Breast (tissue), 4 donors: ENCODE measurements around a stretch of chr6.

DNA sequence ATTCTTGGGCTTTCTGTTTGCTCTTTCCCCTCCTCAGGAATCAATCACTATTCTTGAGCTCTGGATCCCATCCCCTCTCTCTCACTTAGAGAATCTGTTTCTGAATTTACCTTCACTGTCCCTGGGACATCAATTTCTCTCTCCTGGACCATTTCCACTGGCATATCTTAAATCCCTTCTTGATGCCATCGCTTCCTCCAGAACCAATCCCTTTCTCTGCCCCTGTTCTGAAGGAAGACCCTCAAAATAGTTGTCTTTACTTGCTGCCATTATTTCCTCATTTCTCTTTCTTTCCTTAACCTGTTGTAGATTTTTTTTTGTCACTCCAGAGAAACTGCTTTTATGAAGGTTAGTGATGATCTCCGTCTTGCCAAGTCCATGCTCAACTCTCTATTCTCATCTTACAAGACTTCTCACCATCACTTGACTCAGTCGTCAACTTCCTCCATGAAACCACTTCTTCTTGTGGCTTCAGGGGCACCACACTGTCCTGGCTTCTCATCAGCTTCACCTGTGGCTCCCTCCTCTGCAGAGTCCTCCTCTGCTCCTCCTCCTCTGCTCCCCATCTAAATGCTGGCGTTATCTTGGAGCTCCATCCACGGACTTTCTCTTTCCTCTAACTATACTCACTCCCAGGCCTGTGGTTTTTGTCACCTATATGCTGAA lies 187.7 kb downstream of the BACH2 start:
- PRO-cap, 3 experiments, result no peak in any of the 3 experiments
- RRBS, result no CpG with 5 or more reads among the region's 5 CpGs

GRCh38 chr6:90215870-90216723 lies 80.5 kb downstream of the BACH2 start:
- PRO-cap, 3 experiments, result no peak in any of the 3 experiments
- RRBS, result no CpG with 5 or more reads among the region's 11 CpGs

DNA sequence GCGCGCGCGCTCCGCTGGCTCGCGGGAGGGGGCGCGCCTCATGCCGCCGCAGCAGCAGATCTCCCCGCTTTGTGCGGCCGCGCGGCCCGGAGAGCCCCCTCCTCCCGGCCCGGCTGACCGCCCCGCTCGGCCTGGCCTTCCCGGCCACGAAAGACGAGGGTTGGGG lies 310 bp upstream of the BACH2 start:
- PRO-cap, 3 experiments, result peak in 3 of 3 experiments; most common plus-strand start position 41 of the sequence (in 2)
- RRBS, result no CpG with 5 or more reads among the region's 25 CpGs

DNA sequence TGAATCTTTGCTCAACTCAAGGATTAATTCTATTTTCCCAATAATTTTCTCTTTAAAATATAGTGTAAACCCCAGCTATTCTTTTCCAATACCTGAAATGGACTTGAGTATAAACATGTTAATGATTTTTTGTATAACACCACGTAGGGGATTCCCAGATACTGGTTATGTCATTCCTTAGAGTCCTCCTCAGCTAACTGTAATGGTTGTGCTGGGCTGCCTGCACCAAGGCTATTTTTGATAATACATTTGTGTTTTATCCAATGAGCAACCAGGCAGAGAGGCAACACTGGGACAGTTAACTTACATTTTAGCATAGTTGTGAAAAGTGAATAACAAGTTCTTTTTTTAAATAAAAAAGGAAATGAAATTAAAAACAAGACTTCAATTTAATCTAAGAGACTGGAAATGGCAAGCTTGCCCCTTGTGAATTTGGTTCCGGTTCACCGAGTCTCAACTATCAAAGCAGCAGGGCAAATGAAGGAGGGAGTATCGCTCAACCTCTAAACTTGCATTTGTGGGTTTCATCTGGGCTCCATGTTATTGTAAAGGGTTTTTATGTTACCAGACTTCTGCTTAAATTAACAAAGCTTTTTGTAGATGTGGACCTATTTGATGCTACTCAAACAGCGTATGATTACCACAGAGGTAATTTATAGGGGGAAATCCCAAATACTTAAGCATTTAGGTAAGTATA lies 18.8 kb upstream of the BACH2 start:
- PRO-cap, 3 experiments, result no peak in any of the 3 experiments
- RRBS, result no CpG with 5 or more reads among the region's 5 CpGs

DNA sequence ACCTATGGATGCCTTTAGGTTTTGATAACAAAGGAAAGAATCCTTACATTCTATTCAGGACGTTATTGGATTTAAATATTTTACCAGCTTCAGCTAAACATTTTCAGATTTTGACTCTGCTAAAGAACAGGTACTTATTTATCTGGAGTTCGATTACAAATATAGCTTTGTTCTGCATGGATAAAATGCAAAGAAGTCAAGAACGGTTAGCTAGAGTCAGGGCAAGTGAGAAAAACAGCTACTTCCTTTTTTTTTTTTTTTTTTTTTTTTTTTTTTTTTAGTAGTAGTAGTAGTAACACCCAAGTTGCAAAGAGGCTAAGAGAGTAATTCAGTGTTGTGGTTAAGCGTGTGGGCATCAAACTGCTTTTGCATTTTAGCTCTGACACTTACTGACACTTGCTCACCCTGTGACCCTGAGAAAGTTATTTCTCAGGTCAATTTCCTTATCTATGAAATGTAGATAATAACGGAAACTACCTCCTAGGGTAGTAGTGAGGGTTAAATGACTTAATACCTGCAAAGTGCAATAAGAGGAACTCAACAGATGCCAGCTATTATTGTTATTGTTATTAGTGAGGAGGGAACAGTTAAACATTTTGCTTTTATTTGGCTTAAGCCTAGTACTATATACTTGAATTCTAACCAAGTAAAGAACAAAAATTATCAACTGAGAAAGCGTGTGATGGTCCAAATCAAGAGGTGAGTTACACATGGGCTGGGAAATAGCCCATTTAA lies 86.6 kb upstream of the BACH2 start:
- PRO-cap, 3 experiments, result no peak in any of the 3 experiments
- RRBS, result no CpG with 5 or more reads among the region's 6 CpGs

GRCh38 chr6:90508631-90509085 lies 78.2 kb downstream of the MAP3K7 start:
- PRO-cap, 3 experiments, result no peak in any of the 3 experiments
- RRBS, result no CpG with 5 or more reads among the region's 6 CpGs

DNA sequence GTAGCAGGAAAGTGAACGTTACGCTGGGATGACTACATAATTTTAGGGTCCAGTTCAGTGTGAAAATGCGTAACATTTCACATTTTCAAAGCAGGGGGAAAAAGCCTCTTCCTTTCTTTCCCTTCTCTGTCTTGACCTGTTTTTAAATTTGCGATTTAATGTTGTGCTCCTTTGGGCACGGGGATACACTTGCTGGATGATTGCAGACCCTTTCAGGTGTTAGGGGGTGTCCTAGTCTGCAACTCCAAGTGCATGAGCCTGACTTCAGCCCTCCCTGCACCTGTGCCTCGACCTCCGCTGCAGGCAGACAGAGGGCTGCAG lies 249.6 kb upstream of the MAP3K7 start:
- PRO-cap, 3 experiments, result no peak in any of the 3 experiments
- RRBS, result no CpG with 5 or more reads among the region's 7 CpGs

GRCh38 chr6:93416488-93417037 lies 2.8 kb downstream of the EPHA7 start:
- PRO-cap, 3 experiments, result no peak in any of the 3 experiments
- RRBS, result 3% methylated on average over 18 of the region's 49 CpGs

GRCh38 chr6:93418518-93419227 lies 686 bp downstream of the EPHA7 start:
- PRO-cap, 3 experiments, result no peak in any of the 3 experiments
- RRBS, result 2% methylated on average over 13 of the region's 81 CpGs

DNA sequence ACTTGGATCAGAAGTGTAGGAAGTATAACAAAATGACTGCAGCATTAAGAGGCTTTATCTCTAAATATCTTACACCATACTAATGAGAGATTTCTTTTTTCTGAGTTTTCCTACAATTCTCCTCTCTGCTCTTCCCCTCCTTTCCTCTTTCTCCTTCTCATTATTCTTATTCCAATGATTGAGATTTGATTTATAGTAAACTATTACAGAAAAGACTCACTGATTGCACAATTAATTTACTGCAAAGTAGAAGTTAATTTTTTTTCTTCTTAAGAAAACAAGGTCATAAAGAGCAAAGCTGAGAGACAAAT lies 15.1 kb downstream of the FHL5 start:
- PRO-cap, 3 experiments, result no peak in any of the 3 experiments

DNA sequence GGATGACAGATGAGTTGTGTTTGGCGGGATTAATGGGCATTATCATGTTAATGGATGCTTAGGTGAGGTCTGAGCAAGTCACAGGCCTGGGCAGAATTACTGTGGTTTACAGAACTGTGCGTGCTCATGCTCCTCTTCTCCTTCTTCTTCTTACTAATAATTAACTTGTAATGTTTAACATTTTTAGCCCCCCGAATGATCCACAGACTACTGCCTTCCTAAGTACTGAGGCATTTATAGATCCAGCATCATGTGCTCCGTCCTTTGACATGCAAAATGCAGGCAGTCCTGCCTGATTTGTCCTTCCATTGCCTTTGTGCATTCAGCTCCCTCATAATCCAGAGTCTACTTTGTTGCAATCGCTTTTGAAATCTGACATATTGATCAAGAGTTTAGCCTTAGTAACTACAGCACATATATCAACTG lies 753.5 kb upstream of the MMS22L start:
- PRO-cap, 3 experiments, result no peak in any of the 3 experiments
- RRBS, result no CpG with 5 or more reads among the region's 5 CpGs

DNA sequence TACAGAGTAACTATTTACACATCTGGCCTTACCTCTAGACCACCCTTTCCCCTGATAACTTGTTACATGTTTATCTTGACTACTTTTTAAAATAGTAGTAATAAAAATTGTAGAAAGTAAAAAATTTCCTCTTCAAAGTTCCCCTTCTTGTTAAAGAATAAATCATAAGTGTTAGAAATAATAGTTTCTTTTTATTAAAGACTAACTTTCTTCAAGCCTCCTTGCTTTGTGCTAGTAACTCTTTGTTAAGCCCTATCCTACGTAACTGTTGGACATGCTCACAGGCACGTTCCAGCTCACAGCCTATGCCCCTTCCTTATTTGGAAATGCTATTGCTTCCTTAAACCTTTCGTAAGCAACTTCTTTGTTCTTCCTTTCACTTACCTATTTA lies 14.3 kb downstream of the FAXC start:
- PRO-cap, 3 experiments, result no peak in any of the 3 experiments
- RRBS, result no CpG with 5 or more reads among the region's 3 CpGs

DNA sequence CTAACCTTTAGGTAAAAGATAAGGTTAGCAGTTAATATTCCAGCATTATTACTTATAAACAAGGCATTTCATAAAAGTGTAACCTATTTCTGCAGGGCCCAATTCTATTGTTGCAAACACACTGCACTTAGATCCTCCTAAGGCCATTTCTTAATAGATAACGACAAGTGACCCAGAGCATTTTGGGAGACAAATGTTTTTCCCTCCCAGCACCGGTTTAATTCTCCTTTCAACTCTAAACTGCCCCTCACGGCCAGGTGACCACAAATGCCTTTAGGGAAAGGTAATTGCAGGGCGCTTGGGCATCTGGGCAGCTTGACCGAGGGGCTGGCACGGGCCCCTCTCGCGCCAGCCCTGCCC lies 799 bp downstream of the FAXC start:
- PRO-cap, 3 experiments, result no peak in any of the 3 experiments
- RRBS, result no CpG with 5 or more reads among the region's 8 CpGs

DNA sequence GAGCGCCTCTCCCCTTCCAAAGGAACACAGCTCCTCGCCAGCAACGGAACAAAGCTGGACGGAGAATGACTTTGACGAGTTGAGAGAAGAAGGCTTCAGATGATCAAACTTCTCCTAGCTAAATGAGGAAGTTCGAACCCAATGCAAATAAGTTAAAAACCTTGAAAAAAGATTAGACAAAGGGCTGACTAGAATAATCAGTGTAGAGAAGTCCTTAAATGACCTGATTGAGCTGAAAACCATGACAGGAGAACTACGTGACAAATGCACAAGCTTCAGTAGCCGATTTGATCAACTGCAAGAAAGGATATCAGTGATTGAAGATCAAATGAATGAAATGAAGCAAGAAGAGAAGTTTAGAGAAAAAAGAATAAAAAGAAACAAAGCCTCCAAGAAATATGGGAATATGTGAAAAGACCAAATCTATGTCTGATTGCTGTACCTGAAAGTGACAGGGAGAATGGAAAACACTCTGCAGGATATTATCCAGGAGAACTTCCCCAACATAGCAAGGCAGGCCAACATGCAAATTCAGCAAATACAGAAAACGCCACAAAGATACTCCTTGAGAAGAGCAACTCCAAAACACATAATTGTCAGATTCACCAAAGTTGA lies 23.1 kb upstream of the PNISR start:
- PRO-cap, 3 experiments, result no peak in any of the 3 experiments
- RRBS, result no CpG with 5 or more reads among the region's 9 CpGs

- PRO-cap, 3 experiments, result no peak in any of the 3 experiments
- RRBS, result no CpG with 5 or more reads among the region's 8 CpGs
Measured at GRCh38 chr6:99602365-99602607, 4.3 kb upstream of the PRDM13 start.

GRCh38 chr6:99618380-99618957 lies 11.8 kb downstream of the PRDM13 start:
- PRO-cap, 3 experiments, result no peak in any of the 3 experiments
- RRBS, result 10% methylated on average over 7 of the region's 40 CpGs

- PRO-cap, 3 experiments, result no peak in any of the 3 experiments
- RRBS, result no CpG with 5 or more reads among the region's 25 CpGs
Measured at GRCh38 chr6:100393300-100393924, 71.3 kb downstream of the SIM1 start.

- PRO-cap, 3 experiments, result no peak in any of the 3 experiments
- RRBS, result no CpG with 5 or more reads among the region's 2 CpGs
Measured at GRCh38 chr6:100482555-100483163, 17.9 kb upstream of the SIM1 start.

- PRO-cap, 3 experiments, result no peak in any of the 3 experiments
- RRBS, result no CpG with 5 or more reads among the region's 3 CpGs
Measured at GRCh38 chr6:100881947-100882382, 836 bp upstream of the ASCC3 start.

GRCh38 chr6:101402512-101403308 lies 9.2 kb downstream of the GRIK2 start:
- PRO-cap, 3 experiments, result no peak in any of the 3 experiments
- RRBS, result 11% methylated on average over 8 of the region's 41 CpGs